ENCODE measurements around a stretch of chr1.

DNA sequence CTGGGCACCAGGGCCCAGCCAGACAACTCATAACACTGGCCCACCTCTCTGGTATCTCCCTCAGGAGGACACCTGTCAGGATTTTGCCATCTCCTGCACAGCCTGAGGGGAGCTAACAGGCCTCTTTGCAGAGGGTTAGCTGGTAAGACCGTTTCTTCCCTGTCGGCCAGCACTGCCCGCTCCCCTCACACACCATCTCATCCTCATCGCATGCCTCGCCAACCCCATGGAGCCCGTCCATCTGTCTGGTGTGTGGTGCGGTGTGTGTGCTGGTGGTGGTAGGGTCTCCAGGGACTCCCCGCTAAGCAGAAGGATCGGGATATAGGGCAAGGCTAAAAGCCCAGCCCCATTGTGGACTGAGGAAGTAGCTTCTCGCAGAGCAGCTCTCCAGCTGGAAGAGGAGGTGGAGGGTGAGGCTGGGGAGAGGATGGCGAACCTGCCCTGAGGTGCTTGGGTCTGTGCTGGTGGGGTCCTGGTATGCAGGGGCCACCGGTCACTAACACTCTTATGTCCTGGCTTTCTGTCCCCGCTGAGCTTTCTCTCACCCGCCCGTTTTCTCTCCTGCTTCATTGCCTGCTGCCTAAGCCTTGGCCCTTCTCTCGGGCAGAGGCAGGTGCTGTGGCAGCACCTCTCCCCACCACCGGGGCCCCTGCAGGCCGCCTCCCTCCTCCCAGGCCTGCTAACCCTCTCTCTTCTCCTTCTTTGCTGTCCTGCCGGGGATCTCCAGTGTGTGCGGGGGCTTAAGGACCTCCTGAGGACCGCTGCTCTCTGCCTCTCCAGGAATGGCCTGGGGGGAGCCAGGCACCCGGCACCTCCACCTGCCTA is 6.6 kb upstream of the SFN start:
- PRO-cap: no peak
- RAMPAGE, long total RNA, 5 experiments: no peak in any of the 5 experiments
- RRBS: 89% methylated on average over 5 of the region's 22 CpGs

GRCh38 chr1:26867775-26868275 is 4.9 kb downstream of the SFN start:
- PRO-cap: no peak
- RAMPAGE, long total RNA, 5 experiments: no peak in any of the 5 experiments
- RRBS: no CpG with 5 or more reads among the region's 3 CpGs

- PRO-cap: no peak
- RAMPAGE, long total RNA, 5 experiments: no peak in any of the 5 experiments
- RRBS: no CpG with 5 or more reads among the region's 3 CpGs
Measured at GRCh38 chr1:26889289-26889488, 894 bp downstream of the GPN2 start.

DNA sequence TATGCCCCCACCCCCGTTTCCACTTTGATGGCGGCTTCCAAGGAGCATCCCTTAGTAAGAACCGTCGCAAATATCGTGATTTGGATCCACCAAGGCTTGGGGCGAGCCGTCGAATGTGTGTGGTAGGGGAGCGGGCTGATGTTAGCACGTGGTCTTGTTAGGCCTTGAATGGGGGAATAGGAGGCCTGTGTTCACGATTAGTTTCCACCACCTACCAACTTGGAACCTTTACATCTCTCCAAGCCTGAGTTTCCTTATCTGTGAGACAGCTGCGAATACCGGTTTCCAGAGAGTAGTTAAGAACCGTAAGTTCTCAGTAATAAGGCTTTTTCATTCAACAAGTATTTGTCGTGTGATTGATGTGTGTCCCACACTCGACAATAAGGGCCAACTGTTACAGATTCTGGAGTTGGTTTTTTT is 655 bp downstream of the NUDC start:
- PRO-cap: no peak
- RAMPAGE, long total RNA, 5 experiments: no peak in any of the 5 experiments
- RRBS: no CpG with 5 or more reads among the region's 16 CpGs

- PRO-cap: no peak
- RAMPAGE, long total RNA, 5 experiments: no peak in any of the 5 experiments
- RRBS: no CpG with 5 or more reads among the region's 18 CpGs
Measured at GRCh38 chr1:26945105-26946163, 14.8 kb downstream of the KDF1 start.

- PRO-cap: no peak
- RAMPAGE, long total RNA, 5 experiments: no peak in any of the 5 experiments
- RRBS: no CpG with 5 or more reads among the region's 3 CpGs
Measured at GRCh38 chr1:27135583-27136030, 19.3 kb downstream of the SLC9A1 start.

GRCh38 chr1:27141370-27142124 is 13.4 kb downstream of the SLC9A1 start:
- PRO-cap: bidirectional peak, plus-strand start at chr1:27141934, minus-strand start at chr1:27141702
- RAMPAGE, long total RNA, 5 experiments: start-site peak on the minus strand in 2 of 5 experiments, at chr1:27141614-27141828 at its widest, 5 to 30 reads per replicate
- RRBS: no CpG with 5 or more reads among the region's 9 CpGs

DNA sequence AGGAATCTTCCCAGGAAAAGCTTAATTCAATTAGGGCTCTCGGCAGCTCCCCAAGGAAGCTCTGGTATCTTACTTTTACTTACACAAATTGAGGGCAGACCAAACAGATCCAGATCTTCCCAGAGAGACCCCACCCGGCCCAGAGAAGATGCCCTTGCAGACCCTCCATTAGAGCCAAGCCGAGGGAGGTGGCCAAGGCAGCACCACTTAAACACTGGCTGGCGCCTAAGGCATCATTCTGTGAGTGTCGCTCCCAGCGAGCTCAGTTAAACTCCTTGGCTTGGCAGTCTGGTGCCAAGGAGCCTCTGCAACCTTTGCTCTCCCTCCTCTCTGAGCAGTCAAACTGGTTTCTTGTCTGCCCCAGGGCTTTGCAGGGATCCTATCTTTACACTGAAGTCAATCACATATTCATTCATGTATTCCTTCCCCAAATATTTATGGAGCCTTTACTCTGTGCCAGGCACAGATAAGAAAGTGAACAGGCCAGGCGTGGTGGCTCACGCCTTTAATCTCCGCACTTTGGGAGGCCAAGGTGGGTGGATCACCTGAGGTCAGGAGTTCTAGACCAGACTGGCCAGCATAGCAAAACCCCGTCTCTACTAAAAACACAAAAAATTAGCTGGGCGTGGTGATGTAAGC is 10.6 kb downstream of the SLC9A1 start:
- PRO-cap: unidirectional peak, minus-strand start at position 268 of the sequence
- RAMPAGE, long total RNA, 5 experiments: no peak in any of the 5 experiments
- RRBS: no CpG with 5 or more reads among the region's 11 CpGs

- PRO-cap: no peak
- RAMPAGE, long total RNA, 5 experiments: no peak in any of the 5 experiments
- RRBS: 71% methylated on average over 9 of the region's 40 CpGs
Measured at GRCh38 chr1:27350294-27350946, 8.6 kb downstream of the SYTL1 start.

GRCh38 chr1:27365361-27366389 is 1.1 kb downstream of the MAP3K6 start:
- PRO-cap: bidirectional peak, plus-strand start at chr1:27365708, minus-strand start at chr1:27365526; bidirectional peak, plus-strand start at chr1:27366011, minus-strand start at chr1:27365906; bidirectional peak, plus-strand start at chr1:27366296, minus-strand start at chr1:27366130
- RAMPAGE, long total RNA, 5 experiments: start-site peak on the minus strand in 1 of 5 experiments, at chr1:27366264-27366448 at its widest, 9 reads per replicate
- RRBS: 1% methylated on average over 15 of the region's 67 CpGs

DNA sequence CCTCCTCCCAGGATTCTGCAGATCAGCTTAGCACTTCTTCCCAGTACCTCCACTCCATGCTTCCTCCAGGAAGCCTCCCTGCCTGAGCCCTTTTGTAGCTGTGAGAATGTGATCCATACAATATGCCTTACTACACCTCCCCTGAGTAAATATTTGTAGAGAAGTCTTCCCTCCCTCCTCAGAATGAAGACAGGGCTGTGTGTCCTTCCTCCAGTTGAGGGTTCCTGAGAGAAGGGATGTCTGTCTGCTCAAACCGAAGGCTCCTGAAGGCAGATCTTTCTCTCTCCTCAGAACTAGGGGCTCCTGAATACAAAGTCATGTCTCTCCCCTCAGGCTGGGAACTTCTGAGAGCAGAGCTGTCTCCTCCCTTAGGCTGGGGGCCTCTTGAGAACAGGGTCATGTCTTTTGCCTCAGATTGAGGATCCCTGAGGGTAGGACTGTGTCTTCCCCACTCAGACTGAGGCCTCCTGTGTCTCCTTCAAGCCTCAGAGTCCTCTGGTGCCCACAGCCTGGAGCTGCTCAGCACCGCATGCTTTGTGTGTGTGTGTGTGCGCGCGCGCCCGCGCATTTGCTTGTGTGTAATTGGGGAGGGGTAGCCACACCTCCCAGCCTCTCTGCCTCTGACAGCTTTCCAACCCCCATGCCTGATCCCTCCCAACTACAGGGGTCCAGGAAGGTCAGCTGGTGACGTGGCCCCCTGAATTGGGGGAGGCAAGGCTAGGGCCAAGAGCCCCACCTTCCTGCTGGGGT is 6.6 kb downstream of the GPR3 start:
- PRO-cap: no peak
- RAMPAGE, long total RNA, 5 experiments: no peak in any of the 5 experiments
- RRBS: no CpG with 5 or more reads among the region's 9 CpGs

DNA sequence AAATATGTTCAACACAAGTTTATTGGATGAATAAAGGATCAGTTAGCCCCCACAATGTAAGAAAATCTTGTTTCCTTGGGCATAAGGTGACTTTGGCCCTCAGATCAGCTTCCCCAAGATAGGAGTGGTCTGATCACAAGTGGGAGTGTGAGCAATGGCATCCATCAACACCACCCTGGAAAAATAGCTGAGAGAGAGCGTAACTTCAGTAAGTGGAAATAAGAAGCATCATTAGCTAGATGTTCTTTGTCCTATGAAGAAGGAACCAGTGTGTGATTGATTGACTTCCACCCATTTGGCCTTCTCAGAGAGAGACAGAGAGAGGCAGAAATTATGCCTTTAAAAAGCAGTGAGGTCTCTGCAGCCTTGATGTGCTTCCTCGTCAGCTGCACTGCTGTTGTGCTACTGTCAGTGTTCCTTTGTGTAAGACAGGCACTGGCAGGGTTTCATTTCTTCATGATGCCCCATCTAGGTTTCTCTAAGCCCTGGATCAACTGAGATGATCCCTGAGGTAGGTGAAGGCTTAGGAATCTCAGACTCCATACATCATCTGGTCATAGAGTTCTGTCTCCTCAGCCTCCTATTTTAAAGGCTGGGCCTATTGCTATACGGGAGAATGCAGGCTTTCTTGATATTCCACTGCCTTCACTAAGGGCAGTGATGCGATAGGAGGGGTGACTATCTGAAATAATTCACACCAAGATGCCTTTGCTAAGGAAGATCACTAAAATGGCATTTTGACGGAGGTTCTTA is 34.9 kb downstream of the GPR3 start:
- PRO-cap: unidirectional peak, minus-strand start at position 393 of the sequence
- RAMPAGE, long total RNA, 5 experiments: no peak in any of the 5 experiments
- RRBS: no CpG with 5 or more reads among the region's 5 CpGs

DNA sequence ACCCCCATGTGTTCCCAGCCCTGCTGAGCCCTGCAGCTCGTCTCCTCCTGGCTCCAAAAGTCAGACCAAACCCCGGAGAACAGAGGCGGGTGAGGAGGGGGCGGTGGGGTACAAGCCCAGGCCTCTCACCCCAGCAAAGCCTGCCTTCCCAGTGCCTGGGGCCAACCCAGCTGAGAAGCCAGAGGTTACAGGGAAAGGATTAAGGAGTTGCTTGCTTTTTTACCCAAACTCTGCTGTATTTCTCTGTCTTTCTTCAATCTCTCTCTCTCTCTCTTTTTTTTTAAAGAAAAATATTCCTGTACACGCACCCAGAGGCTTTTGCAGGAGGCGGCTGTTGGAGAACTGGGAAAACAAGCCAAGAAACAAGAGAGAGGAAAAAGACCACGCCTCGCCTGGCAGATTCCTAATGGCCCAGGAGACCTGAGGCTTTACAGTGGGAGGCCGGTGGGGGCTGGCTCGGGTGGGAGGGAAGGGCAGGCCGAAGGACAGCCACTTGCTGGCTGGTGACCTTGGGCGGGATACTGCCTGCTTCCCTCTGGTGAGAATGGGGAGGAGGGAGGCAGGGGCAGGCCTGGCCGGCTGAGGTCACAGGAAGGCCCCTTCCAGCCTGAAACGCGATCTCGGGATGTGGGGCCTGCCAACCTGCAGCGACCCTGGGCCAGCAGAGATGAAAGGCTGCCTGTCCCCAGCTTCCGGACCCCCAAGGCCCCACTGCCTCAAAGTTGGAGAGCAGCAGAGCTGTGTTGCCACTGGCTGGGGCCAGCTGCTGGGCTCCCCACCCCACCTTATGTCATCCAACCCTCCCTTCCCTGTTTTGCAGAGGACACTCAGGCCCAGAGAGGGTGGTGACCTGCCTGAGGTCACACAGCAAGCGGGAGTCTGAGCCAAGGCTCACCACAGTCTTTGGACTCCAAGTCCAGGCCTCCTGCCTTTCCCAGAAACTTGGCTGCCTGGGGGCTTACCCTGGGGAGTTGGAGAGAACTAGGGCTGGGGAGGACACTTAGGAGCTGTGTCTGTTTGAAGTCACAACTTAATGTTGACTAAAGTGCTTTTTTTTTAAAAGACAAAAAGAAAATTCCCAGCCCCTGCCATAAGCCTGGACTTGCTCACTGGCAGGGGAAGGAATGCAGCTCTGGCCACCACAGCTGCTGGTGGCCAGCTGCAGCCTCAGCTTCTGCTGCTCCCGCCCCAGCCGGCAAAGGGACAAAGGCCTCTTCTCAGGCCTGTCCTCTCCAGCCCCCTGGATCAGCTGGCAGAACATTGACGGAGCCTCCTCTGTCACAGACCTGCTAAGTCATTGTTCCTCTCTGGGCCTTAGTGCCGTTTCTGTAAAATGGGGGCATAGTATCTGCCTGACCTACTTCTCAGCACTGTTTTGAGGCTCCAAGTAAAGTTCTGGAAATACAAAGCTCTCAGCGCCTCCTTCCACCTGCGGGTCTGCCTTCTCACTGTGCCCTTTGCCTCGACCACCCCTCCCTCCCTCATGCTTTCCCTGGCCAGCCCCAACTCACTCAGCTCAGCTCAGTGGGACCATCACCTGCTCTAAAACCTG is 14.8 kb upstream of the WASF2 start:
- PRO-cap: unidirectional peak, minus-strand start at position 1,126 of the sequence
- RAMPAGE, long total RNA, 5 experiments: no peak in any of the 5 experiments
- RRBS: 19% methylated on average over 2 of the region's 26 CpGs

- PRO-cap: no peak
- RAMPAGE, long total RNA, 5 experiments: no peak in any of the 5 experiments
- RRBS: no CpG with 5 or more reads among the region's 15 CpGs
Measured at GRCh38 chr1:27535183-27536432, 45.6 kb upstream of the WASF2 start.

GRCh38 chr1:27555756-27556423 is 48.1 kb downstream of the AHDC1 start:
- PRO-cap: no peak
- RAMPAGE, long total RNA, 5 experiments: no peak in any of the 5 experiments
- RRBS: 25% methylated on average over 4 of the region's 11 CpGs

DNA sequence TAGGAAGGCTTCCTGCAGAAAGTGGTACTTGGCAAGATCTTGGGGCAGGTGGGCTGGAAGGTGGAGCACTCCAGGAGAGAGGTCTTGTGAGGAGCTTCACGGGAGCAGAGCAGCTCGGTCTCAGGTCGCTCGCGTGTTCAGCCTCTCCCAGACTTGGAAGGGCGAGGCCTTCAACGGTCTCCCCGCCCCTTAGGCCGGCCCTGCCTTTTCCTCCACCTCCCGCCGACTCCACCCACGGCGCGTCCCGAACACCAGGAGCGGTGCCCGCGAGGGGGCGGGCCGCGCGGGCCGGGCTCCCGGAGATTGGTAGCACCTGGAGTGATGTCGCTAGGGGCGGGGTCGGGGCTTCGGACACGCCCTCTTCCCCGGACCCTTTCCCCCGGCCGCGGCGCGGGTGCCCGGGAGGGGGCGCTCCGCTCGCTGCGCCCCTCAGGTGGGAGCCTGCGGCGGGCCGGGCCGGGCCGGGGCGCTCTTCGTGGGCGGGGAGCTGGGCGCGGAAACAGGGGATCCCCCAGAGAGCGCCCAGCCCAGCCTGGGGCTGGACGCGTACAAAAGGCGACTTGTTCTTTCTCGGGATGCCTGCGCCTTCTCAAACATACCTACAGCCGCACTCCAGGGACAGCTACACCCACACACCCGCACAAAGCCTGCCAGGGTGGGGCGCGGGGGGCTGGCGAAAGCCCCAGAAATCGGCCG is 35.5 kb downstream of the AHDC1 start:
- PRO-cap: bidirectional peak, plus-strand start at position 432 of the sequence, minus-strand start at position 139 of the sequence; bidirectional peak, plus-strand start at position 604 of the sequence, minus-strand start at position 591 of the sequence
- RAMPAGE, long total RNA, 5 experiments: no peak in any of the 5 experiments
- RRBS: 1% methylated on average over 26 of the region's 63 CpGs

DNA sequence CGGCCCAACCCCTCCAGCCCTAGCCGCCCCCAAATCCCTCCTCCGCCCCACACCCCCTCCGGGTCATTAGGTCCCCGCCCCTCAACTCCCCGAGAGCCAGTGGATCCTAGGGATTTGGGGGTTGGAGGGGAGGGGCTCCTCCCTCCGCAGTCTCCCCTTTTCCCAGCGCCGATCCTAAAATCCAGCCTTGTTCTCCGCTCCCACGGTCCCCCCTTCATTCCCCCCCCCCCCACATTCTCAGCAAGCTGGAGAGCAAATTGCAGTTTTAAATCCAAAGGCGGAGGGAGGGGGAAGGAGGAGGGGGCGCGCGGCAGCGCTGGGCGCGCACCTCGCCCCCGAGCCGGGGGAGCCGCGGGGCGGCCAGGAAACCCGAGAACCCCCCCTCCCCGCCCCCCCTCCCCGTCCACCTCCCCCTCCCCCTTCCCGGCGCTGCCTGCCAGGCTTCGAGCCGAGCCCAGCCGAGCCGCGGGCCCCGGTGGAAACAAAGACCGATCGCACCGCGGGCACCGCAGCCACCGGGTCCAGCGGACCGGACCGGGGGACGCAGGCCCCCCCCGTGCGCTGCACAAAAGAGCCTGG is 1.1 kb downstream of the AHDC1 start:
- PRO-cap: bidirectional peak, plus-strand start at position 484 of the sequence, minus-strand start at position 157 of the sequence
- RAMPAGE, long total RNA, 5 experiments: no peak in any of the 5 experiments
- RRBS: 2% methylated on average over 27 of the region's 47 CpGs

DNA sequence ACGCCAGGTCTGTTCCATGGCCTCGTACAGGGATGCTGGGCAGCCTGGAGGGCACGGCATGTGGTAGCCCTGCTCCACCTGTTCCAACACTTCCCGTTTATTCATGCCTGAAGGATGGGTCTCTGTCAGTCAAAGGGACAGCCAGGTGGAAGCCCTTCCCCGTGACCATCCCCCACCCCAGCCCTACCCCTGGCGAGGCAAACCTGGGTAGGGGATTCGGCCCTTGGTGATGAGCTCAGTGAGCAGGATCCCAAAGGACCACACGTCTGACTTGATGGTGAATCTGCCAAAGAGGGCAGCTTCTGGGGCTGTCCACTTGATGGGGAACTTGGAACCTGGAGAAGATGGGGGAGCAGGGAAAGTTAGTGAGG is 9.1 kb upstream of the AHDC1 start:
- PRO-cap: no peak
- RAMPAGE, long total RNA, 5 experiments: no peak in any of the 5 experiments
- RRBS: no CpG with 5 or more reads among the region's 8 CpGs

DNA sequence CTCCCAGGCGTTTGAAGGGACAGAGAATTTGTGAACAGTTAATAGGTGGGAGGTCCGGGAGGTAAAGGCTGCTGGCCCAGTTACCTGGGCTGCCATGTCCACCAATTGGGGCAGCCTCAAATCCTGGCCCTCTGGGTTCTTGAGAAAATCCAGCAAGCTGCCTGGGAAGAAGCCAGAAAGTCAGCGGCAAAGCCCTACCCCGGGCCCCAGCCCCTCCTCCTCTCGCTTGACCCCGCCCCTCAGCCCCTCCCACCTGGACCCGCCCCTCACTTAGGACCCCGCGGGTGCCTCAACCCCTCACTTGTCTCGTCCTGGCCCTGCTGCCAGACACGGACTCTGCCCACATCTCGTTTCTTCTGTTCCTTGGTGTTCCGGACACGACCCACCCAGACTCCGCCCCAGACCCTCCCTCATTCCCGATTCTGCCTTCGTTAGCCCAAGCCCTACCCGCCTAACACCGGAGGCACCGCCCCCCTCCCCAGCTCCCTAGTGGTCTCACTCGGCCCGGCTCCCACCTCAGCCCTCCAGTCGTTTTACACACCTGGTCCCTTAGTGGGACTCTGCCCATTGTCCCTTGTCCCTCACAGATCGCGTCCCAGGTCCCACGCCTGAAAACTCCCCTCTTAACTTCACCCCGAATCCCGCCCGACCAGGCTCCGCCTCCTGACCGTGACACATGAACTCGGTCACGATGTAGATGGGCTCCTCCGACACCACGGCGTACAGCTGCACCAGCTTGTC is 11.0 kb upstream of the AHDC1 start:
- PRO-cap: no peak
- RAMPAGE, long total RNA, 5 experiments: no peak in any of the 5 experiments
- RRBS: 35% methylated on average over 9 of the region's 36 CpGs

- PRO-cap: no peak
- RAMPAGE, long total RNA, 5 experiments: no peak in any of the 5 experiments
- RRBS: no CpG with 5 or more reads among the region's 7 CpGs
Measured at GRCh38 chr1:27635437-27636028, 548 bp upstream of the FGR start.

All from stomach (tissue), 7 donors.